Calu3 (cell line): Measurements from ENCODE around the gene CLEC18A.

- PRO-cap: no peak
Measured at GRCh38 chr16:68434474-68435135, 13.7 kb downstream of the SMPD3 start.

- PRO-cap: no peak
Measured at GRCh38 chr16:68446794-68447279, 1.5 kb downstream of the SMPD3 start.

DNA sequence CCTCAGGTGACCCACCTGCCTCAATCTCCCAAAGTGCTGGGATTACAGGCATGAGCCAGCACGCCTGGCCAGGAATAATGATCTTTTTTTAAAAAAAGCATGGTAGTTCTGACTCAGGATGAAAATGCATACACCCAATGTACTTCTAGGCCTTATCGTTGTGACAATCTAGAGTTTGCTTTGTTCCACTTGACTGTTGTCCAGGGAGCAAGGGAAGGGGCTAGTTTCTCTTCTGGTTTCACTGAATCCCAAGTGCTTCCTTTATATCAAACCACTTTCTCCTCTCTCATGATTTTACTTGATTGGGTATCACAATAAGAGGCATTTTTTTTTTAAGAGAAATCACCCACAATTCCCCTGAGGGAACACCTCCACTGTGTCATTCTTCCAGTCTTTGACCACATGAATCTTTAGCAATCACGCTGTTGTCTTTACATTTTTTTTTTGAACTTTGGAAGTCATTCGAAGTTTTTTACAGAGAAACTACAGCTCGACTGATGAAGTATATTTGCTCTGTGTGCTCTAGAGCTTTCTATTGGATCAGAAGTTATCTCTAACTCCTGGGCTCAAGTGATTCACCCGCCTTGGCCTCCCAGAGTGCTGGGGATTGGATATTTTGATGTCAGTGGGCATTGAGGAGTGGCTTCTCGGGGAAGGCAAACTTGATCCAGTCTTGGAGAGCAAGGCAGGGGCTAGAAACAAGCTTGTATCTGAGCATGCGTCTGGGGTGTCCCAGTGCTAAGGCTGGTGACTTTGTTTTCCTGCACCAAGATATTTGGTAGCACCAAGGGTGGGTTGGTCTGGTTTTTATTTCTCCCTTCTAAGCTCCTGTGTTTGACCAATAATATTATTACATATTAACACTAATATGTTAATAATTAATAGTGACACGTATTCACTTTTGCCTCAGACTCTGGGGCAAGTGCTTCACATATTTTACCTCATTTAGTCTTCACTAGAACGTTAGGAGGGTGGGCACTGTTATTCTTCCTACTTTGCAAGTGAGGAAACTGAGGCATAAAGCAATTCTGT lies 3.1 kb downstream of the CDH1 start:
- PRO-cap: bidirectional peak, plus-strand start at position 948 of the sequence, minus-strand start at position 780 of the sequence

GRCh38 chr16:68740930-68741379 lies 3.9 kb downstream of the CDH1 start:
- PRO-cap: no peak

GRCh38 chr16:68746757-68747420 lies 9.8 kb downstream of the CDH1 start:
- PRO-cap: no peak

GRCh38 chr16:68927442-68927977 lies 84.2 kb downstream of the TANGO6 start:
- PRO-cap: no peak

- PRO-cap: no peak
Measured at GRCh38 chr16:69171327-69171747, 15.6 kb upstream of the SNTB2 start.

DNA sequence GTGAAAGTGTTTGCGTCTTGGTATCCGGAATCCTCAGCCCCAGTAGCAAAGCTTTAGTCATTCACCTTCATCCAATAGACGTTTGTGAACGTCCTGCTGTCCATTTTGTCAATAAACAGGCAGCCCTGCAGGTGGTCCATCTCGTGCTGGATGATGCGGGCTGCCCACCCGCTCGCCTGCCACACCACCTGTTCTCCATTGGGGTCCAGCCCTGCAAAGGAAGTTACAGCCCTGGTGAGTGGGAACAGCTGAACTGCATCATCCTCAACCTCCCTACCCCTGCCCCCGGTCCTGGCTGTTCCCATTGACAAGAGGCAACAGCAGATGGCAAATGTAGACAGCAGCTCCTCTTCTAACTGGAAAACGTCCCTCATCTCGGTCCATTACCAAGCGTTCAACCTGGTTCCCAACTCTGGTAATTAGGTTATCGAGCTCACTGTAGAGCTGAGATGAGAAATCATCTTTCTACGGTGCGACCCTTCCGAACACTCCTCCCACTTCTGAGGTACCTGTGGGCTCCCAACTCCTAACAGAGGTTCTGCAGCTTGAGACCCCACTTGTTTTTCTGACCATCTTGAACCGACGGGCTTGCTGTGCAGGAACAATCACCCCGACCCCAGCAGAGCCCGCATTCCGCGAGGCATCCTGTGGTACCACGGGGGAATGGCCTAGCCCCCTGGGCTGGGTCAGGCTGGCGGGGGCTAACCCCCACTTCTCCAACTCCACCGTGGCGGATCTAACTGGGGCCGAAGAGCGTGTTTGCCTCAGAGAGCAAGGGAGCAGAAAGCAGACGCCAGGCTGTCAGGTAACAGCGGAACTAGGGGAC lies 1.2 kb downstream of the PDF start:
- PRO-cap: no peak

DNA sequence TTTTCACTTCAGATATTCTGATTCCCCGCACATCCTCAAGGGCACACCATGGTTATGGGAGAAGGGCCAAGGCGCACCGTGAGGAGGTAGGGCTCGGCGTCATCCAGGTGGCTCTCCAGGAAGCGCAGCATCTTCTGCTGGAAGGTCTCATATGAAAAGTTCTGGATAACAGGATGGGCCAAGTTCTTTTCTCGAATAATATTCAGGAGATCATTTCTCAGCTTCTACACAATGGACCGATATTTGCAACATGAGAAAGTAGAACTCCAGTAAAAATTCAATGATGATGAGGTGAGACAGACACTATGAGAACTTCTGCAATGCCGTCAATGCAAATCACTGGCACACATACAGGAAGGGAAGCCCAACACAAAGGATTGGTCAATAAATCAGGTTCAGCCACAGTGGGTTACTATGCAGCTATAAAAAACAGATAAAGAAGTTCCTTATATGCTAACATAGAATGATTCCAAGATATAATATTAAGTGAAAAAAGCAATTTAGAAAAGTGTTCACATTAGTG lies 15.3 kb downstream of the TERF2 start:
- PRO-cap: no peak

- PRO-cap: unidirectional peak, plus-strand start at chr16:69396330; bidirectional peak, plus-strand start at chr16:69396944, minus-strand start at chr16:69396785
Measured at GRCh38 chr16:69396003-69397168, 10.6 kb upstream of the TERF2 start.

GRCh38 chr16:69530552-69531176 lies 35.1 kb upstream of the NFAT5 start:
- PRO-cap: bidirectional peak, plus-strand start at chr16:69530911, minus-strand start at chr16:69530753

- PRO-cap: bidirectional peak, plus-strand start at chr16:69566322, minus-strand start at chr16:69566350; bidirectional peak, plus-strand start at chr16:69566611, minus-strand start at chr16:69566646
Measured at GRCh38 chr16:69566088-69566789, 473 bp downstream of the NFAT5 start.

DNA sequence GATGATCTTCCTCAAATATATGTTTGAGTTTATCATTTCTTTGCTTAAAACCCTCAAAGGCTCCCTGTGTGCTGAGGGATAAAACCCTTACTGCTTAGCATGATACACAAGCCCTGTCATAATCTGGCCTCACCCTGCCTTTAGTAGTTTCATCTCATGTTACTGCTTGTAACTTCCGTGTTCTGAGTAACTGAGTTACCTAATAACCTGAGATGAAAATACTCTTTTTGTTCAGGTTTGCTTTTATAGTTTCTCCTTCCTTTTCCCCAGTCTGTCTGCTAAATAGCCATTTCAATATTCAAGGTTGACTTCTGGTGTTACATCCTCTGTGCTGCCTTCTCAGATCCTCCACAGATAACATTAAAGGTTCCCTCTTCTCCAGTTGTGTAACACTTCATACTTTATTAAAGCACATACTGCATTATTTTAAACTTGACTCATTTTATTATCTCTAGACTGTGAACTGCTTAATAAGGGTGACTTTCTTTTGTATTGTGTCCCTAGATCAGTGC lies 47.6 kb downstream of the NFAT5 start:
- PRO-cap: bidirectional peak, plus-strand start at position 246 of the sequence, minus-strand start at position 92 of the sequence

- PRO-cap: no peak
Measured at GRCh38 chr16:69861339-69862203, 89.6 kb upstream of the CLEC18A start.

DNA sequence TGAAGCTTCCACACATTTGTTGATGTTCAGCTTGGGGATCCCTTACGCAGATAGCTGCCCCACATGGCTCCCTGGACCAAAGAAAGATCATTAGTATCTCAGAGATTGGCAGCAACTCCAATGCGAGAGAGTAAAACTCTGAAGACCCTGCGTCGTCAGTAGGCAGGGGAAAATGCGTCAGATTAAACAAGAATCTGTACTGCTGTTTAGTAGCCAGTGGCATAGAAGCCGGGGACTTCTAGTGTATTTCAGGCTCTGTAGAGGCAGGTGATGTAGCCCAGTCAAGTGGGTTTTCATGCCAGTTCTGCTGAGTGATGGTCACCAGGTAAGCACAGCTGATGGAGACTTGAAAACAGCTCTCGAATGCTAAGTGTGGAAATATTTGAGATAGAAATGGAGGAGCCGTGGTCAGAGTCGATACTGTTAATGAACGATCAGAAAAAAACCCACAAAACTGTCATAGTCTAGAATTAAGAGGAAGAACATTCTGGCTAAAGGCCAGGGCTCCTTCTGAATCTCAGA lies 24.4 kb upstream of the CLEC18A start:
- PRO-cap: no peak

- PRO-cap: no peak
Measured at GRCh38 chr16:69933020-69933295, 18.2 kb upstream of the CLEC18A start.

DNA sequence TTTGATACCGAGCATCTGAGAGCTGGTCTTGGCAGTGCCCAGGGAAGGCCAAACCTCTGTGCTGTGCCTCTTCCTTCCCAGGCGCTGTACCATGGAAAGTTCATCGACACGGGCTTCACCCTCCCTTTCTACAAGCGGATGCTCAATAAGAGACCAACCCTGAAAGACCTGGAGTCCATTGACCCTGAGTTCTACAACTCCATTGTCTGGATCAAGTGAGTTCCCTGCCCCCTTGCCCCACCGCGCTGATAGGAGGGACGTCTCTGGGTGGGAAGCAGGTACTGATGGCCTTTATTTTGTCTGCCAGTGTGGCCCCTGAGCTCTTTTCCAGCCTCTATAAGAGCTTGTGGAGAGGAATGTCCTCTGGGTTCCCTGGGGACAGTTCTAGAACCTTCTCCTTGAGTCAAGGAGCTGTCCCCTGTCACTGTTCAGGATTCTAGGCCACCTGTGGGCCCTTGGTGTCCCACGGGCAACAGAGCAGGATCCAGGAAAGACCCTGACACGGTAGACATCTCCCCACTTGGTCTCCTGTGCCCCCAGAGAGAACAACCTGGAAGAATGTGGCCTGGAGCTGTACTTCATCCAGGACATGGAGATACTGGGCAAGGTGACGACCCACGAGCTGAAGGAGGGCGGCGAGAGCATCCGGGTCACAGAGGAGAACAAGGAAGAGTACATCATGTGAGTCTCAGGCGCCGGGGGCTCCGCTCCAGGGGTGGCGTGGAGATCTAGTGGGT lies 15.2 kb upstream of the CLEC18A start:
- PRO-cap: no peak

DNA sequence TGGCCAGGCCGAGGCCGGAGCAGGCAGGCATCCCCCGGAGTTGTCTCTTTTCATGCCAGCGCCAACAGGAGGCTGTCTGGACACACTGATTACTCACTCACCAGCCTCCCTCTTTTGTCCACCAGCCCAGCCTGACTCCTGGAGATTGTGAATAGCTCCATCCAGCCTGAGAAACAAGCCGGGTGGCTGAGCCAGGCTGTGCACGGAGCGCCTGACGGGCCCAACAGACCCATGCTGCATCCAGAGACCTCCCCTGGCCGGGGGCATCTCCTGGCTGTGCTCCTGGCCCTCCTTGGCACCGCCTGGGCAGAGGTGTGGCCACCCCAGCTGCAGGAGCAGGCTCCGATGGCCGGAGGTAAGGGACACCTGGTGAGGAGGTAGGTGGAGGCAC lies at the start of gene CLEC18A:
CLEC18A (plus strand) TSS at position 199 of the 391 bp plus-strand sequence.
- PRO-cap: no peak

DNA sequence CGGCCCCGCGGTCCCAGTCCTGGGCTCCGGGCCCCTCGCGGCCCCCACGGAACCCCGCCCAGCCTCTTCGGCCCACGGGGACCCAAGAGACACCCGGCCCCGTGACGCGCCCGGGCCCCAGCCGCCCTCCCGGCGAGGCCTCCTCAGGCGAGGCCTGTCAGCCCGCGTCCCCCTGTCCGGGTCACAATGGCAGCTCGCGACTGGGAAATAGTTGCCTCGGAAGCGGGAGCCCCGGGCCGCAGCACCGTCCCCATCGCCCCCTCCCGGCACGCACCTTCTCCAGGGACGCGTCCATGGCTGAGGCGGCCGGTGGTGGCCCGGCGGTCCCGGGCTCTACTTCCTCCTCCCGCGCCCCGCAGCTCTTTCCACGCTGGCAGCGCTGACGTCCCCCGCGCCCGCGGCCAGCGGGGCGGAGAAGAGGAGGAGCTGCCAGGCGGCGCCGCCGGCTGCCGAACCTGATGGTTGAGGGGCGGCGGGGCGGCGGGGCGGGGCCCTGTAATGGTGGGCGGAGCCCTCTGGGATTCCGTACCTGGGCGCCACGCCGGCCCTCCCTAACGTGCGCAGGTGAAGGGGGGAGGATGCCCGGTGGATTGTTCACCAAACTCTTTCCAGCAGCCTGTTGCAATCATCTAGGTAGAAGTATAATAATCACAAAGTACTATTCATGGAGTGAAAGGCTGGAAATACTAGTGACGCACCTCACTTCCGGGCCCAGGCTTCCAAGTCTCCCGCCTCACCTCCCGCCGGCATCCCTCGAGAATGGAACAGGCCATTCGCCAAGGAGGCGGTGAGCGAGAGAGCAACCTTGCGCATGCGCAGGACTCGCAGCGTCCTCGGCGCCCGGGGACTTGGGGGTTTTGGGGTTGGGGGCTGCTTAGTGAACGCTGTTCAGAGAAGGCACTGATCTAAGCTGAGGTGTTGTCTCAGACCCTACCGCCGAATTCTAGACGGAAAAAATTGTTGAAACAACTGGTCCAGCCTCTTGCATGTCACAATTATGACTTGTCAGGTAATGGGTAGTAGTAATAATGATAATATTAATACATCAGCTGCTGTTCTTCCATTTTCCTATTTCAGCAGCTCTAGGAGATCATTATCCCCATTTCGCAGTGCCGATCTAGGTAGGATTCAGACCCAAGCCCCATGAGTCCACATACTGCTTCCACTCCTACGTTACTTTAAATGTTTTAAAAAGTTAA lies 48.3 kb upstream of the PDPR start:
- PRO-cap: bidirectional peak, plus-strand start at position 772 of the sequence, minus-strand start at position 337 of the sequence

- PRO-cap: bidirectional peak, plus-strand start at chr16:70251248, minus-strand start at chr16:70251239
Measured at GRCh38 chr16:70251033-70251835, 506 bp downstream of the EXOSC6 start.